Airway epithelial cell (primary cell): Measurements from ENCODE around the genes LILRB1, TMEM150B, SHISA7, ZNF865 and ZNF580.

- RAMPAGE, long total RNA = no peak
Observed at GRCh38 chr19:54551889-54552350, 21.7 kb upstream of the LILRA2 start.

DNA sequence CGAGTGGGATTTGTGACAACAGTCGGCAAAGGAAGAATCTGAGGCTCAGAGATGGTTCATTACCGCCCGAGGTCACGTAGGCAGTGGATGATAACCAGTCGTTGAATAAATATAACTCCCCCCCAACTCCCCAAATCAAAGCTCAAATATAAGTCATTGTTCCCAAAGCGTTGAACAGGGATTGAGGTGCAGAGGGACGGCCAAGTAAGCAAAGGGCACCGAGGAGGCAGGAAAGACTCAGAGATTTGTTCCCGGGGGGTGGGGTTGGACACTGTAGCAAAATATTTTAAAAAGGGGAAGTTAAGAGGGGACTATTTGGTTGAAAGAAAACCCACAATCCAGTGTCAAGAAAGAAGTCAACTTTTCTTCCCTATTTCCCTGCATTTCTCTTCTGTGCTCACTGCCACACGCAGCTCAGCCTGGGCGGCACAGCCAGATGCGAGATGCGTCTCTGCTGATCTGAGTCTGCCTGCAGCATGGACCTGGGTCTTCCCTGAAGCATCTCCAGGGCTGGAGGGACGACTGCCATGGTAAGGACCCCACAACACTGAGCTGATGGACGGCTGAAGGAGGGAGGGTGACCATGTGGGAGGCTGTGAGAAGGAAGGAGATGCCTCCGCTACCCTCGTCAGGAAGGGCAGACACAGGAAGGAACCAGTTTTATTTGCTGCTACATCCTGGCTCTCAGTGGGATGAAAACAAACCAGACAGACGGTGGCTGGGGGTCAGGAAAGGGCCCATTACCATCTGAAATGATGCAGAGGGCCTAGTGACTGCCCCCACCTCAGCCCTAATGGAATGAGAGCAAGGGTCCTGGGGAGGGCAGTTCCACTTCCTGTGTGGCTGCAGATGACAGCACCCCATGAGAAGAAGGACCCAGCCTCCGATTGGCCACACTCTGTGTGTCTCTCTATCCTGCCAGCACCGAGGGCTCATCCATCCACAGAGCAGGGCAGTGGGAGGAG lies at the start of gene LILRB1:
Gene LILRB1 (plus strand): TSS at position 381 of the 965 bp plus-strand sequence.
- RAMPAGE, long total RNA = no peak

GRCh38 chr19:55048120-55049036 lies 10.3 kb upstream of the GP6 start:
- RAMPAGE, long total RNA = no peak

DNA sequence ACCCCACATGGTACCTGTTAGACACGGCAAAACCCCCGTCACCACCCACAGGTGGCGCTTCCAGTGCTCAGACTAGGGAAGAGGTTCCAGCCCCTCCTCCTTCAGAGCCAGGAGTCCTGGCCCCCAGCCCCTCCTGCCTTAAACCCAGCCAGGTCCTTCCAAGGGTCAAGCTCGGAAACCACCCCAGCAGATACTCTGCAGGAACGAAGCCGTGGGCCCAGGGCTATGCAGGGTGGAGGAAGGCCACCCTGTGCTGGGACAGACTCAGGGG lies 4.4 kb downstream of the PPP1R12C start:
- RAMPAGE, long total RNA = no peak

DNA sequence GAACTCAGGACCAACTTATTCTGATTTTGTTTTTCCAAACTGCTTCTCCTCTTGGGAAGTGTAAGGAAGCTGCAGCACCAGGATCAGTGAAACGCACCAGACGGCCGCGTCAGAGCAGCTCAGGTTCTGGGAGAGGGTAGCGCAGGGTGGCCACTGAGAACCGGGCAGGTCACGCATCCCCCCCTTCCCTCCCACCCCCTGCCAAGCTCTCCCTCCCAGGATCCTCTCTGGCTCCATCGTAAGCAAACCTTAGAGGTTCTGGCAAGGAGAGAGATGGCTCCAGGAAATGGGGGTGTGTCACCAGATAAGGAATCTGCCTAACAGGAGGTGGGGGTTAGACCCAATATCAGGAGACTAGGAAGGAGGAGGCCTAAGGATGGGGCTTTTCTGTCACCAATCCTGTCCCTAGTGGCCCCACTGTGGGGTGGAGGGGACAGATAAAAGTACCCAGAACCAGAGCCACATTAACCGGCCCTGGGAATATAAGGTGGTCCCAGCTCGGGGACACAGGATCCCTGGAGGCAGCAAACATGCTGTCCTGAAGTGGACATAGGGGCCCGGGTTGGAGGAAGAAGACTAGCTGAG lies 2.0 kb downstream of the PPP1R12C start:
- RAMPAGE, long total RNA = no peak

DNA sequence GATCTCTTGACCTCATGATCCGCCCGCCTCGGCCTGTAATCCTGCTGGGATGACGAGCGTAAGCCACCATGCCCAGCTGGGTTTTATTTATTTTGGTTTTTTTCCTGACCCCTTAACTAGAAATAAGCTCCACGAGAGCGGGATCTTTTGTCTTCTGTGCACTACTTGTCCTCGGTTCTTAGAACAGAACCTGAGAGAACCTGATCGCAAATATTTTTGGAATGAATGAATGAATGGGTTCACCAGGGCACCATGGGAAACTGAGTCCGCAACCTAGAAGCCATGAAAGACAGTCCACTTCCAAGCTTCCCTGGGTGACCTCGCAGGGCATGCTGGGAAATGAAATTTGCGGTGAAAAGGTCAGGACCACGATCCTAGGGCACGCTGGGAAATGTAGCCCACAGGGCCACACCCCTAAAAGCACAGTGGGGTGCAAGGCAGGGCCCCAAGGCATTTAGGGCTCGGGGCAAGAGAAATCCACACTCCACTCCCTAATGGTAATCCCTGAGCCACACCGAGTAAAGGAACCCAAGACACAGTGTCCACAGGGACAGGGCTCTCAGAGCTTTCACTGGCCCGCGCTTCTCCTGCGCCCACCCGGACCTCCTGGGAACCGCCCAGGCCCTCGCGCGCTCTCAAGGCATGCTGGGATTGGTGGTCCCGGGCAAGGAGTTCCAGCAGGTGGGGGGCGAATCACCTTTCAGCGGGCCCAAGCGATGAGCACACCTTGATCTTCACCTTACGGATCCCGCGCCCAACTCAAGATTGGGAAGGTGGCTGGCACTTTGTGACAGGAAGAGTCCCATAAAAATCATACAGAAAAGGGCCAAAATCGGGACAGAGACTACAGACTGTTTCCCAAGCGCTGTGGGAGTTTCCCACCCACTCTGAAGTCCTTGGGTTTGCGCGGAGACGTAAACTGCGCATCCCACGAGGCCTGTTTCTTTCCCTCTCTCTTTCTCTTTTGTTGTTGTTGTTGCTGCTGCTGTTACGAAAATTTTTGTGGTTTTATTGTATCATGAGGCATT lies 1.1 kb upstream of the PPP1R12C start:
- RAMPAGE, long total RNA = no peak

DNA sequence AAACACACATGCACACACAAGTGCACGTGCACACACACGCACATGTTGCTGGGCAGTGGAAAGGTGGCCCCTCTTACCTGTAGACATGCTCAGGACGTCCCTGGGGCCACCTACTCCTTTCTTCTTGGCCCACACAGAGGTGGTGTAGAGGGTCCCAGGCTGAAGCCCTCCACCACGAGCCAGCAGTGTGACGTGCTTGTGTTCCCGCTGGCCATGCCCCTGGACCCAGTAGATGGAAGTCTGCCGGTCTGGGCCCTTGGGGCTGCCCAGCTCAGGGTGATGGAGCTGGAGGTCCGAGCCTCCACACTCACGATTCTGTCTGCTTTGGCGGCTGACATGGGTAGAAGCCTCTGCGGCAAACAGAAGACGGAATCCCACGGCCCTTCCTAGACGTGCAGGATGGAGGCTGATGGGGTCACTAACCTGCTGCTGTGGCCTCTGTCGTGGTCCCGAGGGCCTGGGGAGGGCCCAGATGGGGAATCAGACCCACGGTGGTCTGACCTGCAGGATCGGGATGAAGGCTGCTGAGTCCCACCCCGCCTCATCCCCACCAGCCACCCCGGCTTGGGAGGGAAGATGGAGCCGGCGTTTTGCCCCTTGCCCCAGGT lies 4.5 kb downstream of the TMEM86B start:
- RAMPAGE, long total RNA = no peak

GRCh38 chr19:55300671-55301548 lies 17.1 kb downstream of the BRSK1 start:
- RAMPAGE, long total RNA = no peak

GRCh38 chr19:55312979-55313566 lies 12.1 kb downstream of the TMEM150B start:
- RAMPAGE, long total RNA = no peak

DNA sequence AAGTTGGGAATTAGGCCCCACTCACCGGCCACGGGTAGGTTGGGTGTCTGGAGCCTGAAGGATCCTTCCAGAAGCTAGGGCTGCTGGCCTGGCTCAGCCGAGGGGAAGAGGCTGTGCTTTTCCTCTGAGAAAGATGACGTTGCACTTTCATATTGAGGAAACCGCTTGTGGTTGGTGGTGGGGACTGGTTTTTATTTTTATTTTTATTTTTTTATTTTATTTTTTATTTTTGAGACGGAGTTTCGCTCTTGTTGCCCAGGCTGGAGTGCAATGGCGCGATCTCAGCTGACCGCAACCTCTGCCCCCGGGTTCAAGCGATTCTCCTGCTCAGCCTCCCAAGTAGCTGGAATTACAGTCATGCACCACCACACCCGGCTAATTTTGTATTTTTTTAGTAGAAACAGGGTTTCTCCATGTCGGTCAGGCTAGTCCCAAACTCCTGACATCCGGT lies at the start of gene TMEM150B:
Gene TMEM150B (minus strand): TSS at position 95 of the 451 bp plus-strand sequence.
- RAMPAGE, long total RNA = no peak

- RAMPAGE, long total RNA = no peak
Observed at GRCh38 chr19:55443203-55443362, at the start of gene SHISA7. Gene SHISA7 (minus strand): TSS chr19:55443300.

- RAMPAGE, long total RNA = no peak
Observed at GRCh38 chr19:55474811-55475249, 1.6 kb upstream of the ZNF628 start.

DNA sequence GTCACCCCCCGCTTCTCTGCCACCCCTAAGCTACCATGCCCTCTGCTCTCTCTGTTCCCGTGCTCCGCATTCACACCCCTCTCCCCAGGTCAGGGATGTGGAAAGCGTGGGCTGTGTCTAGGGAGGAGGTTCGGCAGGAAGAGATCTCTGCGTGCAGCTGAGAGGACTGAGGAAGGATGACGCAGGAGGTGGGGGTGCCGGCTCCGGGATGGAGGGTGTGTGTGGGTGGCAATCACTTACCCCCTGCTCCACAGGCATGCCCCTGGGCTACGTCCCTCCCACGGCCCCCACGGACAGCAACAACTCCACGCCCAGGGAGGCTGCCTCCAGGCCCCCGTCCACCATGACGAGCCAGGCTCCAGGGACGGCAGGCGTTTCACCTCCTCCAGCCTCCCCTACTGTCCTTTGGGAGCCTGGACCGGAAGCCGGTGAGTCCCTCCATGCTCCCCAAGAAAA lies 6.1 kb downstream of the SSC5D start:
- RAMPAGE, long total RNA = no peak

GRCh38 chr19:55503541-55504654 lies 15.7 kb downstream of the SSC5D start:
- RAMPAGE, long total RNA = no peak

- RAMPAGE, long total RNA = no peak
Observed at GRCh38 chr19:55526256-55526791, 10.6 kb downstream of the SBK2 start.

DNA sequence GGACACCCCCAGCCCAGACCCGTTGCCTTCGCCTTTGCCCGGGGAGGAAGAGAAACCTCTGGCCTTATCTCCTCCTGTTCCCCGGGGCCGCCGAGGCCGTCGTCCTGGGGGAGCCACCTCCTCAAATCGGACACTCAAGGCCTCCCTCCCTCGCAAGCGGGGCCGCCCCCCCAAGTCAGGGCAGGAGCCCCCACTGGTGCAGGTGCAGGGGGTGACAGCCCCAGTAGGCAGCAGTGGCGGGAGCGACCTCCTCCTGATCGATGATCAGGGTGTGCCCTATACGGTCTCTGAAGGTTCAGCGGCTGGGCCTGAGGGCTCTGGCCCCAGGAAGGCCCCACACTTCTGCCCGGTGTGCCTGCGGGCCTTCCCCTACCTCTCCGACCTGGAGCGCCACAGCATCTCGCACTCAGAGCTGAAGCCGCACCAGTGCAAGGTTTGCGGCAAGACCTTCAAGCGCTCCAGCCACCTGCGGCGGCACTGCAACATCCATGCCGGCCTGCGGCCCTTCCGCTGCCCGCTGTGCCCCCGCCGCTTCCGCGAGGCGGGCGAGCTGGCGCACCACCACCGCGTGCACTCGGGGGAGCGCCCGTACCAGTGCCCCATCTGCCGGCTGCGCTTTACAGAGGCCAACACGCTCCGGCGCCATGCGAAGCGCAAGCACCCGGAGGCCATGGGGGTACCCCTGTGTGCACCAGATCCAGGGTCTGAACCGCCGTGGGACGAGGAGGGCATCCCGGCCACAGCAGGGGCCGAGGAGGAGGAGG lies 2.2 kb downstream of the ZNF524 start:
- RAMPAGE, long total RNA = no peak

GRCh38 chr19:55604975-55605860 lies at the start of gene ZNF865:
Gene ZNF865 (plus strand): TSS chr19:55605647.
- RAMPAGE, long total RNA = no peak

DNA sequence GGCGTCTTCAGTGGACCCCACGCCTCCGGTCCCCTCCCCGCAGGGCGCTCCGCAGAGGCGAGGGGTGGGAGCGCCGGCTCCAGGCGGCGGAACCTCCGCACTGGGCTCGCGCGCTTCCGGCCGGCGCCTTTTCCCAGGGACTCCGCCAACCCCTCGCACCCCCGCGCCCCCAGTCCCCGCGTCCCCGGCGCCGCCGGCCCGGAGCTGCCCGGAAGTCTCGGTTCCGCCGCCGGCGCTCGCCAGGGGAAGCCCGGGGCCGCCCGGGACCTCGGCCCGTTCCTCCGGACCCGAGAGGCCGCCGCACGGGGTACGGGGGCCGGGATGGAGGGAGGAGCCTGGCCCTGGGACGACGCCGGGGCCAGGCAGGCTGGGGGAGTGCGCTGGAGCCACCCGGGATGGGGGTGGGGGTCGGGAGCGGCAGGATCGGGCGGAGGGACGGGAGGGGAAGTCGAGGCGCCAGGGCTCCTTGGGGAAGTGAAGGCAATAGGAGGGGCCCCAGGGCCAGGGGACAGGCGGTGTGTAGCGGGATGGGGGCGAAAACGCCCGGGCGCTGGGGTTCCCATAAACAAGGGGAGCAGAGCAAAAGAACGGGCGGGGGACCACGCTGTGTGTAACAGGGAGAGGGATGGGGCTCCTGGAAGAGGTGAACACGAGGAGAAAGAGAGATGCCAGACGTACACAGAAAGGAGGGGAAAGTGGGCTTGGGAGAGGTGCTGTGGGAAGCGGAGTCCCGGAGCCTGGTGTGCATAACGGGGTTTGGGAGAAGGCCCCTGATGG lies at the start of gene ZNF580:
Gene ZNF580 (plus strand): TSS at position 126 of the 777 bp plus-strand sequence.
- RAMPAGE, long total RNA = no peak

DNA sequence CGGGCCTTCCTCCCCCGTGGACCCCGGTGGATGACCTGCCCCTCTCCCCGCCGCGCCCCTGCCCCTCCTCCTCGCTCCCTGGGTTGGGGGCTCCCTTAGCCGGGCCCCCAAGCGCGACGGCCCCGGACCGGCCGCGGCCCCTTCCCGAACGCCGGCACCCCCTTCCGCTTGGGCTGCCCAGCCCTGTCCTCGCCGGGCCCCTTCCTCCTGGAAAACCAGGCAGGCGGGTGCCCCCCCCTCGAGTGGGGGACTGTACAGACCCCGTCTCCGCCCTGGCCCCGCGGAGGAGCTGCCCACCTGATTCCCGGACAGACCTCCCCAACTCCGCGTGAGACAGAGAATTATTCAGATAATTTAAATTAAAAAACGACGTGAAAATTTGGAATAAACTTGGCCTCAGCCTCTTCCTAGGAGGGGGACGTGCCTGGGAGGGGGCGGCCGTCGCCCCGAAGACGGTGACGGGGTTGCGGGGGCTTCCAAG lies 2.0 kb upstream of the U2AF2 start:
- RAMPAGE, long total RNA = no peak

- RAMPAGE, long total RNA = no peak
Observed at GRCh38 chr19:55656114-55656546, 1.3 kb downstream of the U2AF2 start.